Body of pancreas (tissue), 2 donors: ENCODE results near the genes OSR1, MATN3 and LAPTM4A.

- PRO-cap, result unidirectional peak, plus-strand start at chr2:15769887
- RAMPAGE, long total RNA, 2 experiments, result no peak in any of the 2 experiments
Observed at GRCh38 chr2:15769705-15770193, 170.6 kb upstream of the MYCN start.

- PRO-cap, result no peak
- RAMPAGE, long total RNA, 2 experiments, result no peak in any of the 2 experiments
Observed at GRCh38 chr2:16584727-16585372, 80.8 kb downstream of the CYRIA start.

DNA sequence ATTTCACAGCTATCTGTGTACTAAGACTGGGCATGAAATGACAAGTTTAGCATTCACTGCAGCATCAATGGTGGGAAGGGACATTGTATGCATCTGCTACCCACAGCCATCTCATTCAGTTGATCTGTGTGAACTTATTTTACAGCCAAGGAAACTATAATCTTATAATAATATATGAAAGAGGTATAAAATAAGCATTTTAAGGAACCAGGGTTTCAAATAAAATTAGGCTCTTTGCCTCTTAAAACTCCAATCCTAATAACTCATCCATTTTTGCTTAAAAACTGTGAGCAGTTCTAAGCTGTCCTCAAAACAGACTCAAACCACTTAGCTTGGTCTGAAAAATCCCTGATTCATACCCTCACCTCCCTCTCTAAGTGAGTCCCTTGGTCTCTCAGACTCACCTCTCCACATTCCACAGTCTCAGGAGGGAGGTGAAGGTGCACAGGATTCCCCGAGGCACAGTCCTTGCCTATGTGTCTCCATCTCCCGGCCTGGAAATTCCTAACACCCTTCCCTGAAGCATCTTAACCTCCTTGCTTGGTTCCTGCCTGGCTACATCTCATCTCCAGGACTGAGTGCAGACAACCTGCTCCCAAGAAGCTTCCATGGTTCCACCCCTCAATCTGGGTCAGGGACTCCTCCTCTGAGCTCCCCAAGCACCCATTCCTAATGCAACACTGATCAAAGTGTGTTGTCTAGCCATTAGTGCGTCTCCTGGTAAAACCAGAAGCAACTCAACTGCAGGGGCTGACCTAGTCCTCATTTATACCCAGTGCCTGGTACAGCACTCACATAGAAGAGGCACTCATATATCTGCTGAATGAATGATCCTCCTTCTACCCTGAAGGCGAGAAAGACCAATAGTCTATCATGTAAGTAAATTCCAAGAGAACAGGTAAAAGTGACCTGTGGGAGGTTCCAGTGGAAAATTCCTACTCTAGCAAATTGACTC, 45.0 kb downstream of the CYRIA start:
- PRO-cap, result no peak
- RAMPAGE, long total RNA, 2 experiments, result no peak in any of the 2 experiments

- PRO-cap, result no peak
- RAMPAGE, long total RNA, 2 experiments, result no peak in any of the 2 experiments
Observed at GRCh38 chr2:16628167-16629108, 37.2 kb downstream of the CYRIA start.

- PRO-cap, result no peak
- RAMPAGE, long total RNA, 2 experiments, result no peak in any of the 2 experiments
Observed at GRCh38 chr2:16665417-16665758, 246 bp downstream of the CYRIA start.

GRCh38 chr2:17441826-17442121, 76.5 kb downstream of the RAD51AP2 start:
- PRO-cap, result no peak
- RAMPAGE, long total RNA, 2 experiments, result no peak in any of the 2 experiments

DNA sequence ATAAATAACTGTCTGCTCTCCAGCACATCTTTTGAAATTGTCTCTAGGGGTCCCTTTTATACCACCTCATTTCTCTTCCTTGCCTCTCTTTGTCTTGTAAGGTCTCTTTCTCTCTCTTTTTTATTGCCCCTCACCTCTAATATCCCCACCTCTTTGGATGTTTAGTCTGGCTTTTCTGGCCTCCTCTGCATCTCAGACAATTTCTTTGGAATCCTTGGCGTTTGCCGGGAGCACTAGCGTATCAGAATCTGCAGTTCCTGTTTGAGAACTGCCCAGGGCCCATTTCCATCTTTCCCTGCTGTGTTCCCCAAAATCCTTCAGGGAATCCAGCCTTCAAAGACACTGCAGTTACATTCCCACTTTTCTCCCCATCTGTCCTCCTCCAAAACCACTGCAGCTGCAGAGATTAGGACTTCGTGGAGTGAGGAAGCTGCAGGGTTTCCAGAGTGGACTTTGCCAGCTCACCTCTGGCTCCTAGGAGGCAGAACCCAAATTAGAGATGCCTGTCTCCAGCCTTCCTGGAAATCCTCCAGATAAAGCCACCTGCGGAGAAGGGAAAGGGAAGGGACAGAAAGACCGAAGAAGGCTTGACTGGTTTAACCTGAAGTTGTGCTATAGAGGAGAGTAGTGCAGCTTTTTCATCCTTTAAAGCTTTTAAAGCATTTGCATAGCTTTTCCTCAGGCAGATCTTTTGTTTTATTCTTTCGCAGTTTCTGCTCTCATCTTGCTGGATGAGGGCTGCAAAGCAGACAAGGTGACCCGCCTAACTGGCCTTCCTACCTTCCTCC, 2.7 kb downstream of the VSNL1 start:
- PRO-cap, result no peak
- RAMPAGE, long total RNA, 2 experiments, result no peak in any of the 2 experiments

DNA sequence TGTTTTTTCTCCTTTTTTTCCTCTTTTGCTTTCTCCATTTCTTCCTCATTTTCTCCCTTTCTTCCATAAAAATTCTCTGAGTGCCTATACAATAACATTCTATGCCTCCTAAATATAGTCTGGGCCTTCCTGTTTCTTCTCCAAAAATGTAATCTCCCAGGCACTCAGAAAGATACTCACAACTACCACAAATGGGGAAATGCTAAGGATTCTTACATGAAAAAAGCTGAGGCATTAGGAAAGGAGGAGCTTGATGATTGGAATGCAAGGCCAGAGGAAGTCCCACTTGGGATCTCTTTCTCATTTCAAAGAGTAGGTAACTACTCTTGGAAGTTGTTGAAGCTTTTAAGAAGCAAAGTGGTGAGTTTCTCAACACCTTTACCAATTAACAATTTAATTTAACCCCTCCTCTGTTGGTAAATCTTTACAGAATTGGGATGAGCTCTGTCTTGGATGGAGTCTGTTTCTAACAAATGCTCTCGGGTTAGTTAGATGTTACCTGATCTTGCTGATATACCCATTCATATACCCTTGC, 3.4 kb downstream of the VSNL1 start:
- PRO-cap, result no peak
- RAMPAGE, long total RNA, 2 experiments, result no peak in any of the 2 experiments

DNA sequence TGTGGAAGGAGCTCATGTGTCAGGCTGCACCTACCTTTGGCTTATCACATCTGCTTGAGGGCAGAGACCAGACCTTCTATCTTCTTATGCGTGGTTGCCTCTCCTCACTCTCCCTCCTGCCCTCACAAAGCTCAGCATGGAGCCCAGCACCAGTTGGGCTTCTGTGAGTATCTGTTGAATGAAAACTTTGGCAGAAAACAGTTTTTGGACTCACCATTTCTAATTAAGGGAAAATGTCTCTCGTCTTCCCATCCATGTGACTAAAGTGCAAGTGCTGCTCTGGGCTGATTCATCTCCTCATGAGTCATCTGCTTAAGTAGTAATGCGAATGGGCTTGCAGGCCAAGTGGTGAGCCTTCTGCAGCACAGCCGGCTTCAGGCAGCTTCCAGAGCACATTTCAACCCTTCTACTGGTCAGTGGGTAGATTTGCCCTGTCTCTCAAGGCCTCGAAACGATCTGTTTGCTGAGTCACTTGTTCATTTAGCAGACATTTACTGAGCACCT, 102.6 kb downstream of the VSNL1 start:
- PRO-cap, result no peak
- RAMPAGE, long total RNA, 2 experiments, result no peak in any of the 2 experiments

DNA sequence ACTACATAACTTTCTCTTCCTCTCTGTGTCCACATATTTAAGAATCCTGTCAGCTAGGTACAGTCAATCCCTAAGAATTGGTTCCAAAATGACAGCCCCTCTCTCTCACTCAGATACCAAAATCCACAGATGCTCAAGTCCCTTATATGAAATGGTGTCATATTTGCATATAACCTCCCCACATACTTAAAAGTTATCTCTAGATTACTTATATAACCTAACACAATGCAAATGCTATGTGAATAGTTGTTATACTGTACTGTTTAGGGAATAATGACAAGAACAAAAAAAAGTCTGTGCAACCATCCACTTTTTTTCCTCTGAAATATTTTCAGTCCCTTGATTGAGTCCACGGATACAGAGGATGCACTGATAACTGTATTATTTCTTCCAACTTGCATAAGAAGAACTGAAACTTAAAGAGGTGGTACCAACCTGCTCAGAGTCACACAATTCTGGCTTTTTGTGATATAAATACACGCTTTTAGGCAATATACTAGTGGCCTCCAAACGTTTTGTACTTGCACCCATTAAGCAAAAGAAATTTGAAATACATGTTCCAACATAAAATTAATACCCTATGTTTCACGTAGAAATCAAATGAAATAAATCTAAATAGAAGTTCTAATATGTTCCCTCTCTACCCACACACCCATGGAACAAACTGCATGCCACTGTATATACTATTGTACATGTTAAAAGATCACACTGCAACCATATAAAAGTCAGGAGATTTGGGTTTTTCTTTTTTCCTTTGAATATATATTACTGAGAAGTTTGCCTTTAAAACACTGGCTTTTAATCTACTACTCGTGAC, 1.3 kb downstream of the SMC6 start:
- PRO-cap, result no peak
- RAMPAGE, long total RNA, 2 experiments, result no peak in any of the 2 experiments

- PRO-cap, result no peak
- RAMPAGE, long total RNA, 2 experiments, result no peak in any of the 2 experiments
Observed at GRCh38 chr2:19351810-19352646, 6.4 kb downstream of the OSR1 start.

DNA sequence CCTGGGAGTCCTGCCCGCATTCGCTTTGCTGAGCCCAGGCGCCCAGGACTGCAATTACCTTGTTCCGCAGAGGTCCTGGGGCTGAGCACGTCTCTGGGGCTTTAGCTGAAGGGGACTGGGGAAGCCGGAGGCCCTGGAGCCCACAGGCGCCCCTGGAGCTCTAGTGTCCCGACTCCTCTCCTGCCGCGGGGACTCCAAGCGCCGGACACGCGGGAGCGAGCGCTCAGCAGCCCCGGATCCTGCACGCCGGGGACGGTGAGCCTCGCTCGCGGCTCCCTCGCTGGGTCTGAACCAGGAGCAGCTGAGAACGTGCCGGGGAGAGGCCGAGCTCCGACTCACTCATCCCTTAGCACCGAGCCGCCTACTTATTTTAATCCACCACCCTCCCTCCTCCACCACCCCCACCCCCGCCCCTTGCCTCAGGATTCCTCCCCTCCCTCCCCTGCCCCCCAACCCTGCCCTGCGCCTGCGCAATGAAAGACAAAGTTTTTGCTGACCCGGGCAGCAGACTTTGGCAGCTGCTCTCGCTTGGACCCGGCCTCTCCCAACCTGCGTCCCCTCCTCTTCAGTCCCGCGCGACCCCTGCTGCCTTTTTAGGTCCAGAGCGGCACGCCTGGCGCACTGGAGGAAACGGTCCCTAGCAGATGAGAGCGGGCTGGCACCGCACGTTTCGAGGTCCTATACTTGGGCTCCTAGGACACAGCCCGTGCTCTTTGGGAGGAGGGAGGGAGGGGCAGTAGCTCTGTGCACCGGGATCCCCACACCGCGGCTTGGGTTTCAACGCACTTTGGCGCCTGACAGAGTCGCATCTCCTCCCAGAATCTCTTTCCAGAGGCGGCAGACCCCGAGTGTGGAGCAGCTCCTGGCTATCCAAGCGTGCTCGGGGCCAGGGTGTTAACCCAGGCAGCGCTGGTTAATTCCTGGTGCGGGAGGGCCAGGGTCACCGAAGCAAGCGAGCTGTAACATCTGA, at the start of gene OSR1:
OSR1 (minus strand) TSS at position 341 of the 970 bp plus-strand sequence.
- PRO-cap, result unidirectional peak, minus-strand start at position 288 of the sequence; unidirectional peak, minus-strand start at position 341 of the sequence
- RAMPAGE, long total RNA, 2 experiments, result start-site peak on the minus strand in 2 of 2 experiments, centred at position 339 of the sequence, 47 to 61 reads per replicate

GRCh38 chr2:19677911-19678709, 223.7 kb downstream of the TTC32 start:
- PRO-cap, result no peak
- RAMPAGE, long total RNA, 2 experiments, result no peak in any of the 2 experiments

DNA sequence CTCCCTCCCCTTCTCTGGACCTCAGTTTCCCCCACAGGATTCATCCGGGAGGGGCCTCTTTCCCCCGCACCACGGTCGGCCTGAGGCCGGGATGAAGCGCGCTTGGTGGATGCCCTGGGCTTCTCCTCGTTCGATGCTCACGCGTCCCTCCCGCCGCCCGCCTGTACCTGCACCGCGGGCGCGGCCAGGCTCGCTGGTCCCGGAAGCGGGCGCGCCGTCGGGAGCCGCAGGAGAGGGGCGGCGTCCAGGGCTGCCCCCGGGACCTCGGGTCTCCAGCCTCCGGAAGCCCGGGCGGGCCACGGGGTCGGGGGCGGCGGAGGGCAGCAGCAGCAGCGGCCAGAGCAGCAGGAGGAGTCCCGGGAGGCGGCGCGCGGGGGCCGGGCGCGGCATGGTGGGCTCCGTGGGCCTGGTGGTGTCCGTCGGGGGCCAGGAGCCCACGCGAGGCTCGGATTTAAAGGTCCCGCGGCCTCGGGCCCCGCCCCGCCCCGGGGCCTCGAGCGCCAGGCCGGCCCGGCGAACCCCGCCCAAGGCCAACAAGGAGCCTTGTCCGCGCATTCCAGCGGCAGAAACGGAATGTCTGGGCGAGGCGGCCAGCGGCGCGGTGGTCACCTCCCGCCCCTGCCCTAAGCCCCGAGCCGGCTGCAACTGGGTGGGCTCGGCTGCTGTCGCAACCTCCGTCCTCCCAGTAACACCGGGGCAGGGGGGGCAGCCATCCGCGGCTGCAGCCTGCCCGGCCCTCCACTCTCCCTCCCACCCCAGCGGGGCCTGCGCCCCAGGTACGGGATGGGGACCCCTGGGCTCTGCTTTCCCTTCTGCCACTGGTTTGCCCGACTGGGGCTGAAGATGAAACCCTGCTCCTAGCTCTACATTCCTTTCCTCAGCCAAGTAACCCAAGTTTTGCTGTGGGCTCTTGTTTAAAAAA, at the start of gene MATN3:
MATN3 (minus strand) TSS at position 427 of the 922 bp plus-strand sequence.
- PRO-cap, result bidirectional peak, plus-strand start at position 565 of the sequence, minus-strand start at position 492 of the sequence
- RAMPAGE, long total RNA, 2 experiments, result no peak in any of the 2 experiments

DNA sequence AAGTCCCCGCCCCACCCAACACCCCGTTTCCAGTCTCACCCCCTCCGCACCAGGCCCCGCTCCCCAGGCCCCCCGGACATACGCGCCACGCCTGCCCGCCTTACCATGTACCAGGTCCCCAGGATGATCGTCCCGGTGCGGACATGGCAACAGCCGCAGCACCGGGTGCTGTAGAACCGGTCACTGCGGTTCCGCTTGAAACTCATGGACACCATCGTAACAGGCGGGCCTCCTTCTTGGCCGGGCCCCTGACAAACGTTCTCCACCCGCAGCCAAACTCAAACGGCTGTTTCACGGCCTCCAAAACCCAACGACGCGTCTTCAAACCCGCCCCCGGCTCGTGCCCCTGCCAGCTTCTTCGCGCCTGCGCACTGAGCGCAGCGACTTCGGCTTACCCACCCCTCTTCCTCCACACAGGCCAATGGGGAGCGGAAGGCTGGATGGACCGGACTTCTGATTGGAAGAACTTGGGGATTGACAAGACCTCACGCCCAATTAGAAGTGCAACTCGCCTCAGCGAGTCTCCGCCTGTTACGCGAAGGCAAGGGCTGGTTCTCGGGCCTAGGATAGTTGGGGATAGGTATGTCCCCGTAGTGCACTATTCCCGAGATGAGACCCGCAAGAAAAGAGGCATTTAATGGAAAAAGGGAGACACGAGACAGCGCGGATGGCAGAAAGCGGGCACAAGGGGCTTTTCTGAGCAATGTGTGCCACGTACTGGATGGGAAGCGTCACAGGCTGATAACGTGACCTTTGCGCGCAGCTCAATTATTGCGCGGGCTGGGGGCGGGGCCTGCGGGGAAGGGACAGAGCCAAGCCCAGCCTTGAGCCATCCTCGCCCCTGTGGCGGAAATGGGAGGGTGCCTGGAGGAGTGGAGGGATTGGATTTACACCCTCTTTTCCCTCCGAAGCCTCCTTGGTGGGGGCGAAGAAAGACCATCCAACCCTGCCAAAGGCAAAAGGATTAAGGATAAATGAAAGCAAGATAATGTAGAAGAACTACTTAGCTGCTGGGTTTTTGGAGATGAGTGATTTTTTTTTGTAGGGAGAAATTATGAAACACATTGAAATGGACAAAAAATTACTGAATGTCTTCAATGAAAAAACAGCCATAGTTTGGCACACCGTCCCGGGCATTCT, at the start of gene LAPTM4A:
LAPTM4A (minus strand) TSS at position 323 of the 1,140 bp plus-strand sequence.
- PRO-cap, result bidirectional peak, plus-strand start at position 567 of the sequence, minus-strand start at position 366 of the sequence; bidirectional peak, plus-strand start at position 835 of the sequence, minus-strand start at position 685 of the sequence
- RAMPAGE, long total RNA, 2 experiments, result start-site peak on the minus strand in 2 of 2 experiments, centred at positions 310 to 320 of the sequence, 304 to 767 reads per replicate

GRCh38 chr2:20113855-20114491, 62.5 kb upstream of the LAPTM4A start:
- PRO-cap, result no peak
- RAMPAGE, long total RNA, 2 experiments, result no peak in any of the 2 experiments

- PRO-cap, result no peak
- RAMPAGE, long total RNA, 2 experiments, result no peak in any of the 2 experiments
Observed at GRCh38 chr2:20192580-20193314, 32.2 kb downstream of the SDC1 start.

DNA sequence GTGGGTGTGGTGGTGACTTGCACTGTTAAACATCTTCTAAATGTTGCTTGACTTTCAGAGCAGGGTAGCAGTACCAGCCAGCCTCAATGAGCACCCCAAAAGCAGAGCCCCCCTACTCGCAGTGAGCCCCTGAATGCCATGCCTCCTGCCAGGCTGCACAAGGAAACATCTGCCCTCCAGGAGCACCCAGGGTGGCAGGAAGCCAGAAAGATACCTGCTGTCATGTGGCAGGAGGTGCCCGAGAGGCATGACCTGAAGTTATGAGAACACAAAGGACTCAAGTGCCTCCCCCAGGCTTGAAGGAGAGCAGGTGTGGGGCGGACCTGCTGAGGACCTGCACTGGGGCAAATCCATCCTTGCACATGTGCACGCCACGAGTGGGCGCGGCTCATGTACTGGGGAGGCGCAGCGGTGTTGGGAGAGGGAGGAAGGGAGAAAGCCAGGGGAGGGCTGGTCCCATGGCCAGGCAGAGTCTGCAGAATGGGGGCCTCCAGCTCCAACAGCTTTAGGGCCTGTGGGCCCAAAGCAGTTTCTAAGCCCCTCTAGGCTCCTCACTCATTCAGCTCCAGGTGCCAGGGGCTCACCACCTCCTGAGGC, 26.9 kb downstream of the SDC1 start:
- PRO-cap, result no peak
- RAMPAGE, long total RNA, 2 experiments, result no peak in any of the 2 experiments

- PRO-cap, result no peak
- RAMPAGE, long total RNA, 2 experiments, result no peak in any of the 2 experiments
Observed at GRCh38 chr2:20218688-20219810, 5.9 kb downstream of the SDC1 start.

DNA sequence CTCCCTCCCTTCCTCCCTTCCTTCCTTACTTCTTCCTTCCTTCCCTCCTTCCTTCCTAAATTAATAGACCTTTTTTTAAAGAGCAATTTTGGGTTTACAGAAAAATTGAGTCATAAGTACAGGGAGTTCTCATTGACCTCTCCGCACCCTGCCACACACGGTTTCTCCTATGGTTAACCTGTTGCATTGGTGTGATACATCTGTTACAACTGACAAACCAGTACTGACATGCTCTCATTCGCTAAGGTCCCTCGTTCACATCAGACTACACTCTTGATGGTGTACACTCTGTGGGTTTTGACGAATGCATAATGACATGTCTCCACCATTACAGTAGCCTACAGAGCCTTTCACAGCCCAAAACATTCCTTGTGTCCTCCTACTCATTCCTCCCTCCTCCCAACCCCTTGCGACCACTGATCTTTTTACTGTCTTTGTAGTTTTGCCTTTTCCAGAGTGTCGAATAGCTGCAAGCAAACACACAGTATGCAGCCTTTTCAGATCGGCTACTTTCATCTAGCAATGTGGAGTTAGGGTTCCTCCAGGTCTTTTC, 11.7 kb upstream of the SDC1 start:
- PRO-cap, result no peak
- RAMPAGE, long total RNA, 2 experiments, result no peak in any of the 2 experiments